H4 (cell line): ENCODE data around the genes RMC1 and NPC1.

DNA sequence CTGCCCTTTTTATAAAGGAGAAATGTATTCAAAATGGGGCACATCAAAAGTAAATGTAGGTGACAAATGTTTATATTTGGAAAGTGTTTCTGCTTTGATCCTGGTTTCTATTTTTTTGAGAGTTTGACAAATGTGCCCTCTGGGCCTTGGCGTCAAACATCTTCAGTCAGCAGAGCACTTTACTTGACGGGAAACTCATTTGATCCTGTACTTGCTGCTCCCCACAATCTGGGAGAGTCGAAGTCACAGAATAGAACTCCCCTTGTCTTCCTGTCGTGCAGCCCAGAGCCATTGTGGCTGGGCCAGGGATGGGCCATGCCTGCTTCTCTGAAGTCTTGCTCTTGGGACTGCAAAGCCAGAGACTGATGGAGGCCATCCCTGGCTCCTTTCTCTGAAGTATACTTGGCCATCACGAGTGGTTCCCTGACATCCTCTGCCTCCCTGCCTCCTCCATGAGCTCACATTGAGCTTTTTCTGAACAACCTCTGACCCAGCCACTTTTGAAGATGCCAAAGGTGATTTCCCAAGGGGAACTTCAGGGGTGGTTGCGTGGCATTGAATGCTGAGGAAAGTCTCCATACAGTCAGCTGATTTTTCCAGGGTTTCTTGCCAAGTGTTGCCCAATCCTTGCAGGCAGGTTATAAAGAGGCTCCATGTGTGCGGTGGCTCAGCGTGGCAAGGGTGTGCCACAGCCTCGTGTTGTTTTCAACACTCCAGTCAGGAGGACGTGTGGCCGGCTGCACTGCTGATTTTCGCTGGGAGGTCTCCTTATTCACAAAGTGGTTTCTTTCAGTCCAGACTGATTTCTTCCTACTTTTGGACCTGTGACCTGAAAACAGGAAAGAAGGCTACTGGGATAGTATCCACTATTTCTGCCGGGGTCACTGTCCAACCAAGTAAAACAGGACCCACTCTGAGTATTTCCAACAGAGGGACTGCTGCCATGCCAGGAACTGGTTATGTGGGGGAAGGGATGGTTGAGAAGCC lies 81.5 kb upstream of the GATA6 start:
- RAMPAGE, long total RNA = no peak

- RAMPAGE, long total RNA = no peak
Measured at GRCh38 chr18:22106413-22106900, 62.9 kb upstream of the GATA6 start.

GRCh38 chr18:22115555-22115888 lies 53.9 kb upstream of the GATA6 start:
- RAMPAGE, long total RNA = no peak

- RAMPAGE, long total RNA = no peak
Measured at GRCh38 chr18:22170984-22171605, 1.7 kb downstream of the GATA6 start.

- RAMPAGE, long total RNA = no peak
Measured at GRCh38 chr18:22173177-22173786, 3.9 kb downstream of the GATA6 start.

- RAMPAGE, long total RNA = no peak
Measured at GRCh38 chr18:22174889-22175201, 5.5 kb downstream of the GATA6 start.

- RAMPAGE, long total RNA = no peak
Measured at GRCh38 chr18:22186247-22186626, 16.8 kb downstream of the GATA6 start.

DNA sequence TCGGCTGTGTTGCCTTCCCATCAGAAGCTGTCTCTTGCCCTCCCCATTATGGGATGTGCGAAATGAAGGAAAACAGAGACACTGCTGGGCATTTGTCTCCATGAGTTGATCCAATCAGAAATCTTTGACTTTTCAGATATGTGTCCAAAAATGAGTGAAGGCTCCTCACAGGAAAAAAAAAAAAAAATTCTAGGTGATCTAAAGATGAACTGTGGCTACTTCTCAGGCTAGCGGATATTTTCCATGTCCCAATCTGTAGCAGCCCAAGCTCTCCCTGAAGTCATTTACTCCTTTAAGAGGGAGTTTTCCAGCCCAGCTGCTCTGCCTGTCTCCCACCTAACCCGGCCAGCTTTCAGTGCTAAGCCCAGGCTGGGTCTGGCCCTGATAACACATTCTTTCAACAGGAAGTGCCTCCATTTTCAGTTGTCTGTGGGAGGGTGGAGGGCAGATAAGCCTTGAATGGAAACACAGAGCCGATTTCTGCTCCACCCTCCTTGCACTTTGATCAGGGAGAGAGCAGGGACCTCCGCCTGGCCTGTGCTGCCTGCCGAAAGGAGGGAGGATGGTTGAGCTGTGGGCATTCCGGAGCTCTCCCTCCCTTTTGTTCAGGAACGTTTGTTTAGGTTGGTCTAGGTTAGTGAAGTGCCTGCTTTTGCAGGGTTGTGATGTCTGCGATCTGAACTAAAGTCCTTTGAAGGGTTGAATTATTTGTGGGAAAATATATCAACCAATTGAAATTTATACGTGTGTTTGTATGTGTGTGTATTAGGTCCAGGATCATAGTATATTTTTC lies 24.7 kb downstream of the GATA6 start:
- RAMPAGE, long total RNA = no peak

GRCh38 chr18:22324010-22324459 lies 93.7 kb downstream of the CTAGE1 start:
- RAMPAGE, long total RNA = no peak

DNA sequence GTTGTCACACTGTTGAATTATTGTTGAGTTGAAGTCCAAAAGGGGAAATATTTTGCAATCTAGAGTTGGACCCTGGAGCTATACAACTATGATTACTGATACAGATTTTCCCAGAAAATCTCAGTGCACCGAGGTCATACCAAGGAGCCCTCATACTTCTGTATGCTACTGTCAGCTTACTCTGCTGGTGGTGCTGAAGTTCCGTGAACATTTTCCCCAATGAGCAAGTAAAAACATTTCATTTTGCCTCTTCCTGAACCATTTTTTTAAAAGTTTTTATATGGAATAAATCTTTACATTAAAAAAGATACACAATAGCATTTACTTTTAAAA lies 72.9 kb upstream of the CTAGE1 start:
- RAMPAGE, long total RNA = no peak

DNA sequence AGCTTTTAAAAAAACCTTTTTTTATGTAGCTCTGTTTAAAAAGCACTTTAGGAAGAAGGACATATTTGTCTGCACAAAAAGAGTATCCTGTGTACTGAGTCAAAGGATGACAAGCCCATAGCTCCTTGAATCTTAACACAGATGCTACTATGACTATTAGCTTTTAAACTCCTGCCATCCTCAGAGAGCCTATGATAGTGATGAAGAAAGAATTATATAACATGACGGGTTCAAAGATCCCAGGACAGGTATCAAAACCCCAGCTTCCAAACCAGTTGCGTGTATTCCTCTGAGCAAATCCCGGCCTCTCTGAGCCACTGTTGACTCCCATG lies 74.4 kb upstream of the CTAGE1 start:
- RAMPAGE, long total RNA = no peak

DNA sequence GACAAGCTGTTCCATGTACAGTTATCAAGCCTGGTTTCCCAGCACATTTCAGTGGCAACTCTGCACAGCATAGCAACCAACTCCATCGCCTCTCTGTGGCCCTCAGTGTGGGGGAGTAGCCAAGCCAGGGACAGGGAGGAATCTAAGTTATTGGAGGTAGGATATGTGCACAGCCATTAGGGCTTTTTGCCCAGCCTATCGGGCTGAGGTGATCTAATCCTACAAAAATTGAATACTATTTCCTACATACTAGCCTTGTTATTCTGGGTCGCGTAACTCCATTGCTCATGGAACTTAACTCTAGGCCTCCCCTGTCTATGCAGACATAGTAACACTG lies 189.3 kb upstream of the CTAGE1 start:
- RAMPAGE, long total RNA = no peak

DNA sequence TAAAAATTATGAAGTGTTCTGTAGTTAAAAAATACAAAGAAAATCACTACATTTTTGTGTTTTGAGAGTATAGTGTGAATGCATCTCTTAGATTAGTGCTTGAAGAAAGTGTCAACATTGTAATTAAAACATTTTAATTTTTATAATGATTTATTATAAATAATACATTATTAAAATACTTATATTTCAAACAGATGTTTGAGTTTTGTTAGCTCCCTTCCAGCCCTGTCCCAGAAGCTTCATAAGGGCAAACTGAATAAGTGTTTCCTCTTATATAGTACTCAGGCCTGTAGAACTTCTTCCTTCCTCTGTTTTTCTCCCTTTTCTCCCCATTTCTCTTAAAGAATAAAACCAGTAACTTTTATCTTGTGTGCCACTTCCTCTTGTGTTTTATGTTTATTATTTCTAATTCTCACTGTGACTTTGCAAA lies 42.2 kb downstream of the RBBP8 start:
- RAMPAGE, long total RNA = no peak

- RAMPAGE, long total RNA = no peak
Measured at GRCh38 chr18:23136457-23136794, 1.1 kb downstream of the CABLES1 start.

DNA sequence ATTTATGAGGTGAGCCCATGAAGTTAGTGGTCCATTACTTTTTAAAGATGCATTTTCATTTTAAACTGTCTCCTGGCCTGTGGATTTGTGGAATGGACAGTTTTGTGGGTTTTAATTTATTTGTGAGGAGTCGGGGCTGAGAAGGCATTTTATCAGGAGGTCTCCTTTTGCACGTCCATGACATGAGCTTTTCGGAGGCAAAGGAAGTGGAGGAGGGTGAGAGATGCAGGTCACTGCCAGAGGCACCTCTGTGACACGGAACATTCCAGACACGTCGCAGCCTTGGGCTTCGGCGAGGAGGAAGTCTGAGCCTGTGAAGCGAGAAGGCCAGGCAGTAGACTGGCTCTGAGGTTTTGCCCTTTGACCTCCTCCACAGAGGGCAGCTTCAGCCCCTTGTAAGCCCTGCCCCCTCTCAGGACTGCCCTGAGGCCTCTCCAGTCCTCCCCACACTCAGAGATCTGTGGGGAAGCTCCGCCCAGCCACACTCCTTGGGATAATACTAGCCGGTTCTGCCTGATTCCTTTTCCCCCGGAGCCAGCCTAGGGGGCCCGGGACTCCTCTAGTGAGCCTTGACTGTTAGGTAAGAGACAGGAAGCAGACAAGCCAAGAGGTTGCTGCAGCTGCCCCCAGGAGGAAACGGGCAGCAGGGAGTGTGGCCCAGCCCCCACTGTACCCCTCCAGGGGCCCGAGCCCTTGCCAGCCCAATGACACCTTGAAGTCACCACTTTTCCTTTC lies 124.3 kb downstream of the CABLES1 start:
- RAMPAGE, long total RNA = no peak

GRCh38 chr18:23453684-23454246 lies 678 bp downstream of the RIOK3 start:
- RAMPAGE, long total RNA = no peak

DNA sequence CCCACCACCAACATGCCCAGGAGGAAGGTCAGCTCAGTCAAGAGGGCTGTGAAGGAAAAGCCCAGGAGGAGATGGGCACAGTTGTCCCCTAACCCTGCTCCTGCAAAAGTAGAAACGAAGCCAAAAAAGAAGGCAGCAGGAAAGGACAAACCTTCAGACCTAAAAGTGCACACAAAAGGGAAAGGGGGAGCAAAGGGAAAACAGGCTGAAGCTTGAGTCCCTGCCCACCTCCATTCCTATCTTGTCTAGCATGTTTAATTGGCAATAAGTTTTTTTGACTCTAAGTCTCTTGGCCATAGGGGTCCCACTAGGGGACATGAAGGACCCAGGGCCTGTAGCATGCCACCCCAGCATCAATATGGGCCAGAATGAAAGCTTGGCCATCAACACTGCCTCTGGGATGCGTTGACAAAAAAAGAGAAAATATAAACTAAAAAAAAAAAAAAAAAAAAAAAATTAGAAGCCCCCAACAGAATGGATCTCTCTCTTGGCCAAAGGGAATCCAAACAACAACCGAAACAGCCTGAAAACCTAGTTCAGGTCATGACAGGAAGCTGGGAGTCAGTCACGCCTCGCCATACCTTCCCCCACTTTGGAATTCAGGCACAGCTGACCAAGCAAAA lies 18.2 kb upstream of the RMC1 start:
- RAMPAGE, long total RNA = no peak

DNA sequence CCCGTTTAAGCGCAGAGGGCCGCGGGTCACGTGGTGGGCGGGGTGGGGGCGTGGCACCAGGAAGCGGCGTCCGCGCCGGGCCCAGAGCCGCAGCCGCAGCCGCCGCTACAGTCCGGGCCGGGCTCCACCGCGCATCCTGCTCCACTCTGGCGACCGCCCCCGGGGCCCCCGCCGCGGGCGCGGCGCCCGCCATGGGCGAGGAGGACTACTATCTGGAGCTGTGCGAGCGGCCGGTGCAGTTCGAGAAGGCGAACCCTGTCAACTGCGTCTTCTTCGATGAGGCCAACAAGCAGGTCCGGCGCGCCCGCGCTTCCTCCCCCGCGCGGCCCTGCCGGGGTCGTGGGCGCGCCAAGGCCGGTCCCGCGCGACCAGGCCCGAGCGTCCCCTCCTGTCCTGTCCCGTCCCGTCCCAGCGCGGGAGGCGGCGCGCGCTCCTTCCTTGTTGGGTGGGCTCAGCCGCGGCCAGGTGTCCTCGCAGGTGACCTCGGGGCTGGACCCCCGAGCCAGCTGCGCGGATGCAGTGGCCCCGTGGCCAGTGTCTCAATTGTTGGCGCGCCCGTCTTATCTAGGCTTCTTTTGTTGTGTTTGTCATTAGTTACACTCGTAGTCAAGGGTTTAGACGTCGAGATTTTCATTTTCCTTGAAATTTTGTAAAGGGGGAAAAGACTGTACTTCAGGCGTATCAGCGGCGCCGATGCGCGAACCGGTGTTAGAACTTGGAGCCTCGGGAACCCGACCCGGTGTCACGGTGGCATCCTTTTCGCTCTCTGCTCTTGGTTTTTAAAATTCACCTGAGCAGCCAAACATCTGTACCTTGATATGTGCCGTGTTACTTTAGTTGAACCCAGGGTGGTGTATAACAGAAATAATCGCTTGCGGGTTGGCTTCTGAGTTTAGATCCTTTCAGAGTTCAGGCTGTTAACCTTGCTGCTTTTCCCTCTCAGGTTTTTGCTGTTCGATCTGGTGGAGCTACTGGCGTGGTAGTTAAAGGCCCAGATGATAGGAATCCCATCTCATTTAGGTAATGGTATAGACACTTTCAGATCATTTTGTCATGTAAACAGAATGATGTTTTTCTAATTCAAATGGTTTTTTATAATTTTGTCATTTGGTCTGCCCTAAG lies at the start of gene RMC1:
Gene RMC1, plus strand, starts transcription at position 84 of the 1,122 bp plus-strand sequence.
- RAMPAGE, long total RNA = start-site peak on the plus strand centred at position 112 of the sequence, 32 bp wide, 14 reads

GRCh38 chr18:23586196-23587291 lies at the start of gene NPC1:
Gene NPC1 (minus strand): TSS chr18:23586506.
- RAMPAGE, long total RNA = no peak

DNA sequence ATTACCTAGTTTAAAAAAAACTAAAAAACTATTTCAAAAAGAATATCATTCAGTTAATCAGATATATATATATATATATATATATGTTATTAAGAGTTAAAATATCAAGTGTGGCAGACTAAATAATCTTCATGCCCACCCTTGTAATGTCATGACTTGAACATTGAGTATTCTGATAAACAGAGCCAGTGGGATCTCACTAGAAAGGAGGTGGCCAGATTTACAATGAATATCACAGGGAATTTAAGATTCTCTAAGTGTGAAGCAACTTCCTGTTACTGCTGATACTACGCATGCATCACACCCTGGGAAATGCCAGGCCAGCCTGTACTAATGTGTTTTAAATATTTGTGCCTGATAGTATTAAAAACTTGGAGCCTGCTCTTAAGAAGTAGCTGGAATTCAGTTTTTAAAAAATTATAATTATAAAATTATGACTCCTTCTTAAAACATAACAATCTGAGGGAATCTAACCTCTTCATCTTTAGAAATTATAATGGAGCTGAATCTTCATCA lies 148.3 kb downstream of the LAMA3 start:
- RAMPAGE, long total RNA = no peak